Fallopian tube (tissue), 1 donor: Measurements from ENCODE around the genes RGS5 and PBX1.

- PRO-cap, result no peak
Observed at GRCh38 chr1:162913306-162913823, 52.4 kb upstream of the CCDC190 start.

DNA sequence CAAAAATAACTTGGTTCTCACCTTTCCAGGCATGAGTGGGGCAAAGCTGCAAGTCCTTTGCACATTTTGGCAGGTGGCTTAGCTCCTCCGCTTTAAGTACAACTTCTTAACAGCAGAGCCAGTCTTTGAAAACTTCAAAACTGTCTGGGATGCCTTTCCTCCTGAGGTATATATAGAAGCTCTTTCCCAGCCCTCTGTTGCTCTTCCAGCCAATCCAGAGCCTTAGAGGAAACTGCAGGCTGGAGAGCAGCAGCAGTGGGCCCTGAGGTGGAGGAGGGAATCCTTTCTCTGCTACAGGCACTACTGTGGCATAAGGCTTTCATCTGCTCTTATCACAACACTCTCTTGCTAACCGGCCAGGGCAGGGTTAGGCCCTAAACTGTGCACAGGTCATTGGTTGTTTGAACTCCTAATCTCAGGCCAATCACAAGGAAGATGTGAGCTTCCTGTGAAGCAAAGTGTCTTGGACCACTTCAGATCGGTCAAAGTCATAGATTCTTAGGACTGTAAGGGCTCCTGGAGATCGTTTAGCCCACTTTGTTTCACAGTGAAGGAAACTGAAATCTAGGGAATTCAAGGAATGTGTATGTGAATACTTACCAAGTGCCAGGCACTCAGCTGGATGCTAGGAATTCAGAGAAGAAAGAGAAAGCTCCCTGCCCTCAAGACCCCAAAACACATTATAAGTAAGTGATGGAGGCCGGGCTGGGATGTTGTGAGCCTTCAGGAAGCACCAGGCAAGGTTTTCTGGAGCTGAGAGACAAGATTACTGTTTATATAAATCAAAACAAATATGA, at the start of gene RGS5:
Gene RGS5 (minus strand): TSS at position 146 of the 797 bp plus-strand sequence.
- PRO-cap, result no peak

DNA sequence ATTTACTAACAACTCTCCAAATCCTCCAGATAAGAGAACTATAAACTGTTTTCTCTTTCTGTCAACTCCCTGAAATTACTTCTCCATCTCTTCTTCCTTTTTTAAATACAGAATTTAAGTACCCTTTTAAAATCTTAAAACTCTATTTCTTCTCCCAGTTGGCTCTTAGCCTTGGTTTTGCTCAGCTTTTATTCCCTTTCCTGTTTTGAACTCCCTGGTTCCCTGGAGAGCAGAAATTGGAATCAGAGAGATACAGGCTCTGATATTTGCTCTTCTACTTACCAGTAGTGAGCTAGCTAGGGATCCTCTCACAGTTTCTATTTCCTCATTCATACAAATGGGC, 606.2 kb downstream of the NUF2 start:
- PRO-cap, result no peak

- PRO-cap, result bidirectional peak, plus-strand start at chr1:164559184, minus-strand start at chr1:164558886; bidirectional peak, plus-strand start at chr1:164559848, minus-strand start at chr1:164559523; unidirectional peak, plus-strand start at chr1:164559896; unidirectional peak, plus-strand start at chr1:164559984
Observed at GRCh38 chr1:164558983-164560147, at the start of gene PBX1. Gene PBX1, plus strand, starts transcription at chr1:164559184.

DNA sequence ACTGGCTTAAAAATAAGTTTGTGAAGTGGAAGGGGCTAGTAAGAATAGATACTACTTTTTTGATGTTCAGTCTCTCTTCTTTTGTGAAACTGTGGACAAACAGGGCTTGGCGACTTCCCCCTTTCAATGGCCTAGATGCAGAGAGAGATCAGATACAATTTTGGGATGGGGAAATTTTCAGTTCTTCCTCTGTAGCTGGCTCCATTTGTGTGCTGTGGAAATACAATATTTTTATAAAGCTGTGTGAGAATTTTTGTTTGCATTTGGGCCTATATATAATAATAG, 2.6 kb downstream of the PBX1 start:
- PRO-cap, result bidirectional peak, plus-strand start at position 160 of the sequence, minus-strand start at position 128 of the sequence

- PRO-cap, result no peak
Observed at GRCh38 chr1:164585722-164587022, 27.2 kb downstream of the PBX1 start.

GRCh38 chr1:164590020-164591130, 31.4 kb downstream of the PBX1 start:
- PRO-cap, result bidirectional peak, plus-strand start at chr1:164590360, minus-strand start at chr1:164590374; bidirectional peak, plus-strand start at chr1:164590477, minus-strand start at chr1:164590431

GRCh38 chr1:164611656-164613037, 53.2 kb downstream of the PBX1 start:
- PRO-cap, result bidirectional peak, plus-strand start at chr1:164612281, minus-strand start at chr1:164611856

- PRO-cap, result no peak
Observed at GRCh38 chr1:164625290-164625980, 66.5 kb downstream of the PBX1 start.

DNA sequence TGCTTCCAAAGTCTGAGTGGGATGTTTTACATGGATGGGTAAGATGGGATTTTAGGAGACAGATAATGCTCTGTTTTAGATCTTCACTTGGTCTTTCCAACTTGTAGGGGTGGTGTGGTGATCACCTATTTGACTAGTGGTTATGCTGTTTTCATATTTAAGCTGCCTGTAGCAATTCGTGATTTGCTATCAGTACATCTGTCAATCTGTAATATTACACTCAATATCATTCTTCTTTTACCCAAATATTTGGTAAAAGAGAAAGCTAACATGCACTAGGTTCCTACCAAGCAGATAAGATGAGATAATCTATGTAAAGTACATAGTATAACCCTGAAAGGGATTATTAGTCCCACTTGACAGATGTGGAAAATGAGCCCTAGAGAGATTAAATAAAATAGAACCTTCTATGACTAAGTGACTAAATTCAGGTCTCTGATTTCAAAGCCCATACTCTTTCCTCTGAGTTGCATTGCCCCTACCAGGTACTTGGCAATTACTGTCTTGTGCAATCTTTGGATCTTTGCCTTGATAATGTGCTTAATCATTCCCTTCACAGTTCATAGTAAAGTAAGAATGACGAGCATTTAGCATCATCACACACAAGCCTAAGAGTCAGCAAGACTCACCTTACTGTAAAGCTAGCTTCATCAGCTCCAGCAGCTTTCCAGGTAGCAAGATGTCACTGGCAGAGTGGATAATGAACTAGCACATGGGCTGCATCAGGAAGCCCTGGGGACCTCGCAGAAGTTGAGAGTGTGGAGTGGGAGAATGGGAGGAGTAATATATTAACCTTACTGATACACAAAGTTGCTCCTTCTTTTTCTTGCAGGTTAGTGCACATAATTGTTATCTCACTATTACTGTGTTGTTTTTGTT, 71.5 kb downstream of the PBX1 start:
- PRO-cap, result no peak

- PRO-cap, result no peak
Observed at GRCh38 chr1:164646887-164647240, 87.9 kb downstream of the PBX1 start.

- PRO-cap, result no peak
Observed at GRCh38 chr1:164695780-164696231, 136.8 kb downstream of the PBX1 start.

GRCh38 chr1:164708837-164709819, 150.1 kb downstream of the PBX1 start:
- PRO-cap, result no peak

GRCh38 chr1:164723450-164724016, 164.5 kb downstream of the PBX1 start:
- PRO-cap, result no peak

DNA sequence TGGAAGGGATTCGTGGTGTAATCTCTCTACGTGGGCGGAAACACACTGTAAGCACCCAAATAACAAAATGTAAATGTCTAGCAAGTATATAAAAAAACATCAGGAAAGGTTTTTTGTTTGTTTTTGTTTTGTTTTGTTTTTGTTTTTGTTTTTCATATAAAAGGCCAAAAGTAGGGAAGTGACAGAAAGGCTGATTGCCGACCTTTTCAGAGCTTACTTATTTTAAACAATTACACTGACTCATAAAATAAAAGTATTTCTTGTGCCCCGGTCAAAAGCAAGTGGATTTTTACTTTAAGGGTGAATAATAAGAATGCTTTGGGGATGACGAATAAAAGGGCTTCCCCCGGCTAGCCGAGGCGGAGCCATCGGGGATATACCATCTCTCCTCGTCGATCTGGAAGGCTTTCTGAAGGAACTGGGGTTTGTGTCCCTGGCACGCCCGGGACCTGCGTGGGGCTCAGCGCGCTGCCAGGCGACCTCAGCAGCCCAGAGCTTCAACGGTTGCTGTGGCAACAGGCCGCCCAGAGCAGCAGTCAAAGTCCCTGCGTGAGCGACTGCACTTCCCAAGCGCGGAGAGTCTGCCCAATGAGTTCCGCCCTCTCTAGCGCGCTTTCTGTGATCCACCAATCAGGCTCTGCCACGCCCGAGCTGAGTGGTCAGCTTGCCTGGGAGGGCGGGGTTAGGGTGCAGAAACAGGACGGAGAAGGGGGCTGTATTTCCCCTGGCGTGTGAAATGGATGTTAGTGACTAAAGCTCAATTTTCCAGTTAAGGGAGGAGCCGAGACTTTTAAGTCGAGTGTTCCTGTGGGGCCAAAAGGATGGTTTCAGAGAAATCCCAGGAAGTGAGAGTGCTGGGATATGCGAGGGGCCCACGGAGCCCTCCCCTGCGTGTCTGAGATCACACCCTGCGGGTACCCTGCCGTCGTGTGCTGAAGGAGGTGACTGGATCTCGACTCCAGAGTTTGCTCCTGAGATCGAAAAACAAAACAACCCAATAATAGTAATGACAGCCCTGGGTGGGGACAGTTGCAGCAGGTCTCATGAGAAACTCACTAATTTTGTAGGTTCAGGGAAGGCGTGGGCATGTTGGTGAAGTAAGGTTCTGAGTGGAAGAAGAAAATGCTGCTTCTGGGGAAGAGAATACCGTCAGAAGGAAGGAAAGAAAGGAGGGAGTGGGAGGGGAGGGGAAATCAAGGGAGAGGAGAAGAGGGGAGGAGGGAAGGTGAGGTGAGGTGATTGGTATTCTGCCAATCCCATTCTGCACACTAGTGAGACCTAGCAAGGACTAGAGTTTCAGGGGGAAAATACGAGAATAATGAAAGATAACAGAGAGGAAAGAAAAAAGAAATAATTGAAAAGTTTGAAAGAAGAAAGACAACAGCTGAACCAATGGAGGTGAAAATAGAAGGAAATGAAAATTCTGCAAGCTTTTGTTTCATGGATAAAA, 32.8 kb upstream of the MGST3 start:
- PRO-cap, result bidirectional peak, plus-strand start at position 692 of the sequence, minus-strand start at position 583 of the sequence; bidirectional peak, plus-strand start at position 918 of the sequence, minus-strand start at position 931 of the sequence

GRCh38 chr1:165696649-165697174, 1.6 kb downstream of the ALDH9A1 start:
- PRO-cap, result no peak

- PRO-cap, result no peak
Observed at GRCh38 chr1:166874326-166874972, 1.6 kb downstream of the TADA1 start.

DNA sequence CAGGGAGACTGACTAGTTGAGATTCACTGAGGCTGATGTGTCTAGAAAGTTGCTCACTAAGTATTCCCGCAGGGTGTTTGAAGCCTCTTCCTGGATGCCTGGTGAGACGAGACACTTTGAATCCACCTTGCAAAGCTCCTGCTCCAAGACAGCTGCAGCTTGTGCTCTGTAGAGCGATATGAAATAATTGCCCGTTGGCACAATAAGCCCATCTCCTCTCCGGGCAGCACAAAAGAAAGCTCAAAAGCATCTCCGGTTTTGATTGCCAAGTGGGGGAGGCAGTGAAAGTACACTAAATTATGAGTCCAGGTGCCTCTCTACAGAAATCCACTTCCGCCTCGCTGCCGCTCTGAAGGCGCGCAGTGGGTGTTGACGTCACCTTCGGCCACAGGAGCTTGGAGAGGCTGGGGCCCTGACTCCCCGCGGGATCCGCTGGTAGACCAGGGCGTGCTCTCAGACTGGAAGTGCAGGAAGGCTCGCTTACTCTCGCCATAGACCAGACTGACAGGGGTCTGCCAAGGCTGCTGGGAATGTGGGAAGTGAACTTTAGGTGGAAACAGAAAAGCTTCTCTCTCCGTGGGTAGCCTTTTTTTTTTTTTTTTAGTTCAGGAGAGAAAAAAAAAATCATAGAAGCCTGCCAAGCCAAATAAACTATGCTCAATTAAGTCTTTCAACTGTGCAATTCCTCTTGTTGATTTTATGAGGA, 46.1 kb downstream of the GPA33 start:
- PRO-cap, result no peak

GRCh38 chr1:167092561-167093006, 1.3 kb upstream of the STYXL2 start:
- PRO-cap, result no peak

GRCh38 chr1:167416207-167417097, 101.9 kb downstream of the CD247 start:
- PRO-cap, result no peak